GM23338 (cell line): Measurements from ENCODE around the genes ZNF275 and AVPR2.

DNA sequence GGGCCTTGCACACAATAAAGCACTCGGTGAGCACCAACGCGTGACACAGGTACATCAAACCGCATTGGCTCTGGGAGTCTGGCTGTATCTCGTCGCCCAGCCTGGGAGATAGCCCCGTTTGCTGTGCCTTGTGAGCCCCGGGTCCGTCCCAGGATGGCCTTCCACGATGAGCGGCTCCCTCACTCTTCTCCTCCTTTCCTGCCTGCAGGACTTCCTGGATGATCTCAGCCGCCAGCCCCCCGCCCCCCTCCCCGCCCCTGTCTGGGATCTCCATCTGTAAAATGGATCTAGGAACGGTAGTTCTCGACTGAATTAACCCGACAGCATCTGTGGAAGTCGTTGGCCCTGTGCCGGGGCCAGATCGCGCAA is 524 bp upstream of the ZNF185 start:
- PRO-cap, result bidirectional peak, plus-strand start at position 273 of the sequence, minus-strand start at position 187 of the sequence
- RAMPAGE, long total RNA, result no peak

DNA sequence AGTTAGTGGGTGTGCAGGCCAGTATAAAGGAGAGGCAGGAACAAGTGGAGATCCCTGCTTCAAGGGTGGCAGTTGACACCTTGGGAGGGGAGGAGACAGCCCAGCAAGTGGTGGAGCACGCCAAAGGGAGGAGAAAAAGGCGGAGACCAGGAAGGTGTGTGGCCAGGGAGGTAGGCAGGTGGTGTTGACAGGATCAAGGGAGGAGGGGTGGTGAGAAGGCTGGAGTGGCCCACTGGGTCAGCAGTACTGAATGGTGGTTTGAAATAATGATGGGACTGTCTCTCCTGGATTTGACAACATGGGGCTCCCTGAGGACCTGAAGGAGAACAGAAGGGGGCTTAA is 32.7 kb downstream of the ZNF185 start:
- PRO-cap, result no peak
- RAMPAGE, long total RNA, result no peak

- PRO-cap, result no peak
- RAMPAGE, long total RNA, result no peak
Observed at GRCh38 chrX:153028480-153028925, 27.8 kb upstream of the PNMA3 start.

DNA sequence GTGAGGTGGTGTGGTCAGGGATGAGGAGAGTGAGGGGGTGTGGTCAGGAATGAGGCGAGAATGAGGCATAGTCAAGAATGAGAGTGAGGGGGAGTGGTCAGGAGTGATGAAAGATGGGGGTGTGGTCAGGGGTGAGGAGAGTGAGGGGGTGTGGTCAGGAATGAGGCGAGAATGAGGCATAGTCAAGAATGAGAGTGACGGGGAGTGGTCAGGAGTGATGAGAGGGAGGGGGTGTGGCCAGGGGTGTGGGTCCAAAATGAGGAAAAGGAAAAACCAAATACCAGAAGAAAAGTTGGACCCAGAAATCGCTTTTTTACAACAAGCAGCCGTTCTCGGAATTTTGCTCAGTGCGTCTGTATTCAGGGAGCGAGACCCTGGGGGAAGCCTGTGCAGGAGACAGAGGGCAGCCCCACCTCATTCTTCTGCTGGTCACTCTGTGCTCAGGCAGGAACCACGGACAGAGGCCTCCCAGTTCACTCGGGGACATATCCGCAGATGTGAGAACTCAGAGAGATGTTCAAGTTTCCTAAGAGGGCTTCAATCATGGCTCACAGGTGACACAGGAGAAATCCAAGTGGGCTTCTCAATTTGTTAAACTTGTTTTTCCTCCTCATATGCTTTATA is 39.3 kb upstream of the PWWP4 start:
- PRO-cap, result bidirectional peak, plus-strand start at position 197 of the sequence, minus-strand start outside the sequence; unidirectional peak, plus-strand start at position 417 of the sequence
- RAMPAGE, long total RNA, result no peak

GRCh38 chrX:153333610-153334656 is at the start of gene ZNF275:
Gene ZNF275, plus strand, starts transcription at chrX:153334153.
- PRO-cap, result bidirectional peak, plus-strand start at chrX:153334155, minus-strand start at chrX:153333992; bidirectional peak, plus-strand start at chrX:153334528, minus-strand start at chrX:153334492
- RAMPAGE, long total RNA, result no peak

- PRO-cap, result no peak
- RAMPAGE, long total RNA, result no peak
Observed at GRCh38 chrX:153361577-153362293, 27.8 kb downstream of the ZNF275 start.

DNA sequence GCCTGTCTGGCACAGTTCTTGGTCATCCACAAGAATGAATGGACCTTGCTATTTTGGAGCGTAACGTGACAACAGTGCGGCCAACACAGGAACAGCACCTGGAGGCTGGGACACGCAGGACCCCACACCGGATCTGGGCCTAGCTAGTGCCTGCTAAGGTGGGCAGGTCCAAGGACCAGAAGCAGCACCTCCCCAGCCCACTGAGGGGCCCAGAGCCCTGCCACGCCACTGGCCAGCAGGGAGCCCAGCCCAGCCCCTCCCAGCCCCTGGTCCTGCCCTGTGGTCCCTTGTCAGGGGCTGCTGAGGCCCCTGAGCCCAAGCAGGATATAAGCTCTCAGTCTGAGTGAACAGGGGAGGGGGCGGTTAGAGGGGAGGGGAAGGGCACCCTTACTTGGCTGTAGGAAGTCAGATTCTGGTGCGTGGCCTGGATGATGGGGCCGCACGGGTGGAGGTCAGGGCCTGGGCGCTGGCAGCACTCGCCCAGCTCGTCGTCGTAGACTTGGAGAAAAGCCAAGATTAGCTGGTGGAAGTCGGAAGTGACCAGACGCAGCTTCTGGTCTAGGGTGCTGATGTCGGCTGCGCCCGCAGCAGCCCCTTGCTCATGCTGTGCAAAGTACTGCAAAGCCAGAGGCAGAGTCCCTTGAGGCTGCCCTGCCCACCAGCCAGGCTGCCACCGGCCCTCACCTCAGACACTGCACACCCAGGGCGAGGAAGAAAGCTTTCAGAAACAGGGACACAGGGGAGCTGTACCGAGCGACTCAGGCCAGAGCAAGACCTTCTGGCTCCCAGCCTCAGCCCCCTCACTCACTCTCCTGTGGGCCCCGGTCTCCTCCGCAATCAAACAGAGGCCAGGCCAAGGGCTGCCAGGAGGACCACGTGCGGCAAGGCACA is 9.5 kb upstream of the TREX2 start:
- PRO-cap, result no peak
- RAMPAGE, long total RNA, result no peak

DNA sequence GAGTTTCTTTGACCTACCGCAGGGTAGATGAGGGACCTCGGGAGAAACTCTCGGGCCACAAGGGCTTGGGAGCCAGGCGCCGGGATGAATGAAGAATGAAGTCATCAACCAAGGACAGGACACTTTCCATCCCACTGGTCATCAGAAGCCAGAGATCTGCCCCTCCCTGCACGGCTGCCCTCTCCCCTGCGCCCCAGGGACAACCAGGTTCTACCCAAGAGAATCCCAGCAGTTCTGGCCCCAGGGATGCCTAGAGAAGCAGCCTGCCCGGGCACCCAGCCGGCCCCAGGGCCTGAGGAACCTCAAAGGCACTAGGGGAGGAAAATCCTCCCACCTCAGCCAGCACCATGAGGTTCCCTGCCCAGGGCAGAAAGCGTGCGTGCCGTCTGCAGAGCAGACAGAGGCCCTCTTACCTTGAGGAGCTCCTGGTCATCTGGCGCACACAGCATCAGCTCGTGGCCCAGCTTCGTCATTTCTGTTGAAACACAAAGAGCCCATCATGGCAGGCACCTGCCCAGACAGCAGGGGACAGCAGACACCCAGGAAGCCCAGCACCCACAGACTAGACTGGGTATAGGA is 8.1 kb downstream of the HAUS7 start:
- PRO-cap, result no peak
- RAMPAGE, long total RNA, result no peak

GRCh38 chrX:153520937-153521579 is 3.6 kb downstream of the ATP2B3 start:
- PRO-cap, result no peak
- RAMPAGE, long total RNA, result no peak

DNA sequence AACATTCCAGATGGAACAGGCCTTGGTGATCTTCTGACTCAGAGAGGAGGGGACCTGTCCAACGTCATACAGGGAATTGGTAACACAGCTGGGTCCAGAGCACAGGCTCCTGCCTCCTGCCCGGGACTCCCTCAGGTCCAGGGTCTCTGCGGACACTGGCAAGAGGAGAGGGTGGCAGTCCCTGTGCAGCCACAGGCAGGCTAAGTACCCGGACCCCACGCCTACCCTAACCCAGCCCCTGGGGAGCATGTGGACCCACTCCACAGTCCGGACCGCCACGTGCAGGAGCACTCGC is 10.3 kb downstream of the CCNQ start:
- PRO-cap, result no peak
- RAMPAGE, long total RNA, result no peak

DNA sequence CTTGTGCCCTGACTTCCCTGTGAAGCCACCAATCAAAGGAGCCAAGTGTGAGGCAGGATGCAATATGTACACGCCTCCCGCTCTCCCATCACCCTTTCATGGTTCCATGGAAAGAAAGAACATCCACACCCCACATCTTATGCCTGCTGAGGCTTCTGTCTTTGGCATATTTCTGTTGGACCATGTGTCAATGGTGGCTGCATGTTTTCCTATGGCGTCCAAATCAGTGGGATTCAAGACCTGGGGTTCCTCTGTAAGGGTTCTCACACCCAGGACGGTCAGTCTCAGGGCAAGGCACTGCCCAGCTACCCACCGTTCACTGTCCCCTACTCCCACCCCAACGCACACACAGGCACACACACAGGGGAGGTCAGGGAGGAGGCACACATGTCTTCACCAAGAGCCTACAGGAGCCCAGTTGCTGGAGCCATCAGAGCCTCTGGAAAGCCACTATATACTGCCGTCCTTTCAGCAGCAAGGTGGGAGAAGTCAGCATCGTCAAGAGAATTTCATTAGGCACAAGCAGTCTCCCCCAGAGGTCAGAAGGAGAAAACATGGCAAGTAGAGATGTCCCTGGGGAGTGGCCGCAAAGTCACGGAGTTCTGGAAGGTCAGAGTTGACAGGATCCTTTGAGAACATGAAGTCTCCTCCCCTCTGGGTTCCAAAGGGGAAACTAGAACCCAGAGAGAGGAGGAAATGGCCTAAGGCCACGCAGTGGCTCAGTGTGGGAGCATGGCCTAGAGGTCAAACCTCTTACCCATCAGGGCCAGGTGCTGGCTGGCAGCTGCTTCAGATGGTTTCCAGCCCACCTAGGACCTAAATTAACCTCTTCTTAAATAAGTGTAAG is 1.1 kb downstream of the IDH3G start:
- PRO-cap, result no peak
- RAMPAGE, long total RNA, result no peak

GRCh38 chrX:153904379-153905461 is at the start of gene AVPR2:
Gene AVPR2, plus strand, starts transcription at chrX:153904673.
- PRO-cap, result no peak
- RAMPAGE, long total RNA, result no peak

GRCh38 chrX:153973978-153974718 is 1.6 kb downstream of the TMEM187 start:
- PRO-cap, result no peak
- RAMPAGE, long total RNA, result no peak

GRCh38 chrX:153982459-153982848 is 9.9 kb downstream of the TMEM187 start:
- PRO-cap, result no peak
- RAMPAGE, long total RNA, result no peak

DNA sequence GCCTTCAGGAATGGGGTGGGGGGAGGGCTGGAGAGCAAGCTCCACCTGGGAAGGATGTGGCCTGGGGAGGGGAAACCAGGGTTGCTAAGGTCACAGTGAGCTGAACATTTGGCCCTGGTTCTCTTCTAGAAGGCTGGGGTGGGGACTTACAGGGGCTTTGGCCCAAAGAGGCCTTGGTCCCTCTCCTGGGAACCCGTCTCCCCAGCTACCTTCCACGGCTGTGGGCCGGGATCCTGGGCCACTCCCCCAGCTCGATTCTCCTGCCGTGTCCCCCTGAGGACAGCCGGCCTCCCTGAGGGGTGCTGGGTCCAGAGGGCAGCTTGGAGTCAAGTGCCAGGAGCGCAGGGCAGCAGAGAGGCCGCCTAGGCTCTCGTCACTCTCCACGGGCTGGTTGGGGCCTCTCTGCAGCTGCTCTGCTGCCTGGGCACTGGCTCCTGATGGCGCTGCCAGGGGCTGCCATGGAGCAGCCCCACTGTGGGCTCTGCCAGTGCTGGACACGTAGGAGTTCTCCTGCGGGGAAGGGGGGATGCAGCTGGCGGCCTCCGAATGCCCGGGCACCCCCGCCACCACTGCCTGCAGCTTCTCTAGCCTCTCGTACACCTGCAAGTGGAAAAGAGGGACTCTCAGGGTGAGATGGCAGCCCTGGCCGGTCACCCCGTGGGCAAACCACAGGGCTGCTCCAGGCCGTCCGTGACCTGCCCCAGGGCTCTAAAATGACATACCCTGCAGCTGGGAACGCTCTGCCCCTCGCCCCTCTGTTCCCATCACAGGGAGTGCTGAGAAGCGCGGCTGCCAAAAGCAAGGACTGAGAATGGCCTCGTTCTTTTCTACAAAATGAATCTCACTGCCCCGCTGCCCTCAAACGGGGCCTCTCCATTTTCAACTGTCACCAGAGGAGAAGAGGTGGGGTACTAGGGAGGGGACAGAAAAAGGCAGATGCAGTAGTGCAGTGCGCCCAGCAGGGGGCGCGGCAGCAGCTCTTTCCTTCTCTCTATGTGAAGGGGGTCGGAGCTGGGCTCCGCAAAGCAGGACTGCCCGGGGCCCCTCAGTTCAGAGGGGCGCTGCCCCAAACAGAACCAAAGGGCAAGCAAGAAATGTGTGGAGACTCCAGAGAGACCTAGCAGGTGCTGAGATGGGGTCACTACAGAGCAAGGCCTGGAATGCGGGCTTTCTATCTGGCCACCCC is 6.5 kb downstream of the IRAK1 start:
- PRO-cap, result no peak
- RAMPAGE, long total RNA, result no peak

DNA sequence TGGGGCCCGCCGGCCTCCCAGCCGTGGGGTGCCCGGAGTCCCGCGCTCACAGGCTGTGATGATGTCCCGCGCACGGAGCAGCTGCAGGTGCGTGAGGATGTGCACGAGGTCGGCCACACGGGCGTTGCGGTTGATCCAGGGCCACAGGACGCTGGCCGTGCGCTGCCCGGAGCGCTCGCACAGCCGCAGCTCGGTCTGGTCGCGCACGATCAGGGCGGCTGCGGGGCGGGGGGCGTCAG is 402 bp downstream of the IRAK1 start:
- PRO-cap, result unidirectional peak, plus-strand start at position 116 of the sequence
- RAMPAGE, long total RNA, result no peak

DNA sequence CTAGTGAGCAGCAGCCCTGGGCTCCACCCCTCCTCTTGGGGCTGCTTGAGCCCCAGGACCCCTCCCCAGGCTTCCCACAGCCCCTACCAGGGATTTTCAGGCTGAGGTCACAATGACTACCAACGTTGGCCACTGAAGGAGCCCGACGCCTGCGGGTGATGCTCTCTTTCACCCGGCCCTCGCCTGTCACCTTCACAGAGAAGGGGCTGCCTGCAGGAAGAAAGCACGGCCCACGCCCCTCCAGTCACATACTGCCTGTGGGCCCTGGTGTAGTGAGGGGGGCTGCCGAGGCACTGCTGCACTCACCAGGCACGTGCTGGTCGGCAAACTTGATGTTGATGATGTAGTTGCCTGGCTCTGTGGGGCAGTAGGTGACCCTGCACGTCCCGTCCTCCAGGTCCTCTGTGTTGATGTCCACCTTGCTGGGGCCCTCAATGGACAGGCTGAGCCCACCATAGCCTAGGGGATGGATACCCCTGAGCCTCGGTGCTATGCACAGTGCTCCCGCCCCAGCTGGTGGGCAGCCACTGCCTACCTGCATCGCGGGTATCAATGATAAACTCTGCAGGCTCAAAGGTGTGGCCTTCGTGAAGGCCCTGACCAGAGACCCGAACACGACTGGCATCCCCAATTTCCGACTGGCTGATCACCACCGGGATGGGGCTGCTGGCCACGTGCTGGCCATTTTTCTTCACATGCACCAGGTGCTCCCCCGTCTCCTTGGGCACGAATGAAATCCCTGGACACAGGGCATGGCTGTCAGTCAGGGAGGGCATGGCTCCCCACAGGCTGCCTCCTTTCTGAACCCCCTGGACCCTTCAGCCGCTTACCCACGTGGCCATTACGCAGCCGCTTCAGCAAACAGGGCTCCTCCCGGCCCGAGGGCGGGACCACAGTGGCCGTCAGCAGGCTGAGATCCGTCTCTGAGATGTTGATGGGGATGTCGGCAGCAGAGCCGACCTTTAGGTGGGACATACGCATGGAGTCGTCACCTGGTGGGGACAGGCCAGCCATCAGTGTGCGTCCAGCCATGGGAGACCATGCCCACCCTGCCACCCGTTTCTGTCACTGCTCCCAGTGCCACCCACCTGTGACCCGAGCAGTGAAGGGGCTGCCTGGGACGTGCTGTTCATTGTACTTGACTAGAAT is 21.6 kb downstream of the FLNA start:
- PRO-cap, result no peak
- RAMPAGE, long total RNA, result no peak

GRCh38 chrX:154356762-154357561 is 17.5 kb downstream of the FLNA start:
- PRO-cap, result no peak
- RAMPAGE, long total RNA, result no peak

DNA sequence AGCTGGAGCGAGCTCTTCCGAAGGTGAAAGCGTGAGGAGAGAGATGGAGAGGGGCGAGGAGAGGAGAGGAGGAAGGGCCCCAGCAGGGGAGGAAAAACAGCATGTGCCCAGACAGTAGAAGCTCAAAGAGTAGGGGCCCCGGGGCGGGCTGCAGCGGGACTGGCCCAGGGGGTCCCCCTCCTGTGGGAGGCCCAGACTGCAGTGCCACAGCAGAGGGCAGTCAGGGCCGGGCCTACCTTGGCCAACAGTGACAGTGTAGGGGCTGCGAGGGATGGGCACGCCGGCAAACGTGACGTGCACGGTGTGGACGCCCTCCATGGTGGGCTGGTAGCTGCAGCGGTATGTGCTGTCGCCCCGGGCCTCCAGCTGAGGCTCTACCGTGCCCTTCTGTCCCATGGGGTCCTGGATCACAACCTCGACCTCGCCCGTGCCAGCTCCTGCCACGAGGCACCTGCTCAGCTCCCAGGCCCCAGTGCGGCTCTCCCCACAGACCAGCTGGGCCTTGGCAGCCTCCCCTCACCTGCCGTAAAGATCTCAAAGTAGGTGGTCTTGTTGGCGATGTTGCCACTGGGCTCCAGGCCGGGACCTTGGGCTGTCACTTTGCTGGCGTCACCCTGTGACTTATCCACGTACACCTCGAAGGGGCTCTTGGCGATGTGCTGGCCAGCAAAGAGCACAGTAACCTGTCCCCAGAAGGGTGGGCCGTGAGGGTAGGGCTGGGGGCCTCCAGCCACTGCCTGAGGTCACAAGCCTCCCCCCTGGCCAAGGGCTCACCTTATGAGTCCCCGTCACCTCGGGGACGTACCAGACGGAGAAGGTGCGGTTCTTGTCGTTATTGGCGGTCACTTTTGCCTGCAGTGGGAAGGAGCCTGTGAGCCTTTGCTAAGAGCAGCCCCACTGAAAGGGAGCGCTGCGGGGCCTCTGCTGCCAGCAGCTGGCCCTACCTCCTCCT is 8.4 kb downstream of the FLNA start:
- PRO-cap, result no peak
- RAMPAGE, long total RNA, result no peak

GRCh38 chrX:154368513-154369302 is 5.7 kb downstream of the FLNA start:
- PRO-cap, result bidirectional peak, plus-strand start at chrX:154369158, minus-strand start at chrX:154368900
- RAMPAGE, long total RNA, result no peak